ENCODE results near the genes CYBRD1 and HAT1.

GRCh38 chr2:171039159-171039725, 110.2 kb downstream of the GORASP2 start:
- PRO-cap, 4 experiments, result no peak in any of the 4 experiments
- RAMPAGE, long total RNA, 2 experiments, result no peak in any of the 2 experiments
- RRBS, result no CpG with 5 or more reads among the region's 4 CpGs

DNA sequence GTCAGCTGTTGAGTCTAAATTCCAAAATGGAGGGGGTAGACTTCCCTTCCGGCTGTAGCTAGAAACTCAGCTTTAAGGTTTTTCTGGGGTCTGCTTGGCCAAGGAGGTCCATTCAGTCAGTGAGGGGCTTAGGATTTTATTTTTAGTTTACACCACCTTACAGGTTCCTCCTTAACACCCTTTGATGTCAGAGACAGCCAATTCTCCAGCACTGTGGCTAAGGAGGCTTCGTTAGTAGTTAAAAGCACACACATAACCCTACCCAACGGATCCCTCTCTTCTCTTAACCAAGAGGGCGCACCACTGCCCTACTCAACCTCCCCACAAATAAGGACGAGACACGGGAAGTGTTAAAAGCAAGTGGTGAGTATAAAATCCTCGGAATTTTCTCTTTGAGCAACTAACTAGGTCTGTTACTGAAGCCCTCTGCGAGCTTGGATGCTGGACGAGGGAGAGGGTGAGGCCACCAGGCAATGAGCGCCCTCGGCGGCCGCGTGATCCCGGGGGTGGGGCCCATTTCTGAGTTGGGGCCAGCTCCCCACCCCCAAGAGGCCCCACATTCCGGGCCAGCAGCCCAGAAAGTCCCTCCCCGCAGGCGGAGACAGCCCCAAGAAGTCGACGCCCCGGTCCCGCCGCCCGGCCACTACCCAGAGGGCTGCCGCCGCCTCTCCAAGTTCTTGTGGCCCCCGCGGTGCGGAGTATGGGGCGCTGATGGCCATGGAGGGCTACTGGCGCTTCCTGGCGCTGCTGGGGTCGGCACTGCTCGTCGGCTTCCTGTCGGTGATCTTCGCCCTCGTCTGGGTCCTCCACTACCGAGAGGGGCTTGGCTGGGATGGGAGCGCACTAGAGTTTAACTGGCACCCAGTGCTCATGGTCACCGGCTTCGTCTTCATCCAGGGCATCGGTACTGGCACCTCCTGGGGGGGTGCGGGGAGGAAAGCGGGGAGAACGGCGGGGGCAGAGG, at the start of gene CYBRD1:
Gene CYBRD1 (plus strand): TSS at position 640 of the 964 bp plus-strand sequence.
- PRO-cap, 4 experiments, result peak in 4 of 4 experiments; most common plus-strand start position 643 of the sequence (in 4); most common minus-strand start position 440 of the sequence (in 2)
- RAMPAGE, long total RNA, 2 experiments, result start-site peak on the plus strand in 1 of 2 experiments, centred at position 637 of the sequence, 2,192 reads per replicate
- RRBS, result 2% methylated on average over 7 of the region's 47 CpGs

GRCh38 chr2:171699712-171700336, 12.6 kb downstream of the DYNC1I2 start:
- PRO-cap, 4 experiments, result no peak in any of the 4 experiments
- RAMPAGE, long total RNA, 2 experiments, result no peak in any of the 2 experiments
- RRBS, result no CpG with 5 or more reads among the region's 7 CpGs

- PRO-cap, 4 experiments, result peak in 4 of 4 experiments; most common plus-strand start chr2:171922732 (in 4); most common minus-strand start chr2:171922285 (in 3)
- RAMPAGE, long total RNA, 2 experiments, result start-site peak on the plus strand in 1 of 2 experiments, at chr2:171922466-171922486 at its widest, 251 reads per replicate
- RRBS, result 1% methylated on average over 22 of the region's 68 CpGs
These were observed at the start of gene HAT1 for GRCh38 chr2:171922087-171923144. Gene HAT1 (plus strand): TSS chr2:171922461.

- PRO-cap, 4 experiments, result no peak in any of the 4 experiments
- RAMPAGE, long total RNA, 2 experiments, result no peak in any of the 2 experiments
- RRBS, result no CpG with 5 or more reads among the region's 18 CpGs
These were observed 94.1 kb upstream of the DLX2 start for GRCh38 chr2:172196546-172197386.

- PRO-cap, 4 experiments, result peak in 3 of 4 experiments; most common plus-strand start chr2:172231219 (in 3)
- RAMPAGE, long total RNA, 2 experiments, result no peak in any of the 2 experiments
- RRBS, result no CpG with 5 or more reads among the region's 14 CpGs
These were observed 128.2 kb upstream of the DLX2 start for GRCh38 chr2:172230540-172231651.

GRCh38 chr2:172437608-172438241, 10.3 kb downstream of the ITGA6 start:
- PRO-cap, 4 experiments, result no peak in any of the 4 experiments
- RAMPAGE, long total RNA, 2 experiments, result no peak in any of the 2 experiments
- RRBS, result no CpG with 5 or more reads among the region's 3 CpGs

DNA sequence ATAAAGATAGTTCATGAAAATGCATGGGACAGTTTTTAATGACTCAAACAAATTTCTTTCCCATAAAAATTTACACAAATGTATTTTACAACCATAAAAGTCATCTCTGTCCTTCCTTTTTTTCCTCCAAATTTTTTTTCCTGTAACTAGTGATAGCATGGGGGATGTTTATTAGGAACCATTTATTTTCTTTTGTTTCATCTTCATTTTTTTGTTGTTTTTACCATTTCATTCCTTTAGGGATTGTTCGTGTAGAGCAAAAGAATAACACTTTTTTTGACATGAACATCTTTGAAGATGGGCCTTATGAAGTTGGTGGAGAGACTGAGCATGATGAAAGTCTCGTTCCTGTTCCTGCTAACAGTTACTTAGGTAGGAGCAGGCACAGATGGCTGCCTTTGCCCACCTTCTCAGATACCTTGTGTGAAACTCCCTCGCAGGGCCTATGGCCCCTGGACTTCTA, 43.4 kb downstream of the ITGA6 start:
- PRO-cap, 4 experiments, result no peak in any of the 4 experiments
- RAMPAGE, long total RNA, 2 experiments, result no peak in any of the 2 experiments
- RRBS, result no CpG with 5 or more reads among the region's 3 CpGs

- PRO-cap, 4 experiments, result no peak in any of the 4 experiments
- RAMPAGE, long total RNA, 2 experiments, result no peak in any of the 2 experiments
- RRBS, result no CpG with 5 or more reads among the region's 12 CpGs
These were observed 59.8 kb downstream of the ITGA6 start for GRCh38 chr2:172486981-172487842.

DNA sequence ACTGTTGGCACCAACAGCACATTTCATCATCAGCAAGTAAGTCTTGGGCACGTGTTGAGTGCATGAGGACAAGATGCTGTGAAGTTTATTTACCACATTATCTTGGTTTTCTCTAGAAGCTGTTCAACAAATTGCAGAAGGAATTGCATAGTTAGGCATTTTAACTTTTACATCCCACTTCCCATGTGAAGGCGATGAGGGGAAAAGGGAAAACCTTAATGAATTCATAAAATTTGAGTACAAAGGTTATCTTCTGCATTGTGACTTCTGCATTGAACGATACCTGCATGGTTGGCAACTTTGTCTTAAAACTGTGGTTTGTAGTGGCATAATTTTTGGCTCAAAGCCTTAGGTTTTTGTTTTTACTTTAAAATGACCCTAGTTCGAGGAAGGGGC, 947 bp downstream of the PDK1 start:
- PRO-cap, 4 experiments, result no peak in any of the 4 experiments
- RAMPAGE, long total RNA, 2 experiments, result no peak in any of the 2 experiments
- RRBS, result no CpG with 5 or more reads among the region's 4 CpGs

GRCh38 chr2:172578919-172579611, 23.2 kb downstream of the PDK1 start:
- PRO-cap, 4 experiments, result no peak in any of the 4 experiments
- RAMPAGE, long total RNA, 2 experiments, result no peak in any of the 2 experiments
- RRBS, result no CpG with 5 or more reads among the region's 3 CpGs

DNA sequence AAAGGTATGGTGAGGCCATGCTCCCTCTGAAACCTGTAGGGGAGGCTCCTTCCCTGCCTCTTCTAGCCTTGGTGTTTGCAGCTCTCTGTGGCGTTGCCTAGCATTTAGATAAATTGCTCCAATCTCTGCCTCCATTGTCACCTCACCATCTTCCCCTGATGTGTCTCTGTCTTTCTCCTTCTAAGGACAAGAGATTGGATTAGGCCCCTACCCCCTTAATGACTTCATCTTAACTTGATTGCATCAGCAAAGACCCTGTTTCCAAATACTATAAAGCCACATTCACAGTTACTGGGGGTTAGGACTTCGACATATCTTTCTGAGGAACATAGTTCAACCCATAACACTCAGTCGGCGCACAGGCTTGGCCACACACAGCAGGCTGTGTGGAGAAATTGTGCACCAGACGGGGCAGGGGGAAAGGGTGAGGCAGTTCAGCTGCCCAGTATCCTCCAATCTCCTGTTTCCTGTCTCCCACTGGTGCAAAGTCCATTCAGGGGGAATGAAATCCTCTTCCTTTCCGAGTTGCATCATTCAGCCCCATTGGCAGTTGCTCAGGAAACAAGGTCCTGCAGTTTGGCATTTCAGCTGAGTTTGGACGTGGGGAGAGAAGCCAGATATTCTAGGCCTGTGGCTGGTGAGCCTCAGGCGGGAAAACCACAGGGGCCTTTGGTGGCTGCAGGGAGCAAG, 9.5 kb upstream of the RAPGEF4 start:
- PRO-cap, 4 experiments, result no peak in any of the 4 experiments
- RAMPAGE, long total RNA, 2 experiments, result no peak in any of the 2 experiments
- RRBS, result no CpG with 5 or more reads among the region's 8 CpGs

GRCh38 chr2:172836274-172836920, 100.8 kb downstream of the RAPGEF4 start:
- PRO-cap, 4 experiments, result peak in 1 of 4 experiments; most common plus-strand start chr2:172836622 (in 1); most common minus-strand start chr2:172836429 (in 1)
- RAMPAGE, long total RNA, 2 experiments, result no peak in any of the 2 experiments
- RRBS, result no CpG with 5 or more reads among the region's 6 CpGs

DNA sequence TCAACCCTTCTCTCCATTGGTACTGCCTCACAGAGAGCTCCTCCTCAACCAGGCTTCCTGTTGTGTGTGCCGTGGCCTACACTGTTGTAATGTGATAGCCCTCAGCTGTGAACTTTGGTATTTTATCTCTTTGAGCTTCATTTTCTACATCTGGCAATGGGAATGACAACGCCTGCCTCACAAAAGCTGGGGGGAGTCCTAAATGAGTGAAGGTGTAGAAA, 16.9 kb upstream of the MAP3K20 start:
- PRO-cap, 4 experiments, result no peak in any of the 4 experiments
- RAMPAGE, long total RNA, 2 experiments, result no peak in any of the 2 experiments
- RRBS, result no CpG with 5 or more reads among the region's 2 CpGs

DNA sequence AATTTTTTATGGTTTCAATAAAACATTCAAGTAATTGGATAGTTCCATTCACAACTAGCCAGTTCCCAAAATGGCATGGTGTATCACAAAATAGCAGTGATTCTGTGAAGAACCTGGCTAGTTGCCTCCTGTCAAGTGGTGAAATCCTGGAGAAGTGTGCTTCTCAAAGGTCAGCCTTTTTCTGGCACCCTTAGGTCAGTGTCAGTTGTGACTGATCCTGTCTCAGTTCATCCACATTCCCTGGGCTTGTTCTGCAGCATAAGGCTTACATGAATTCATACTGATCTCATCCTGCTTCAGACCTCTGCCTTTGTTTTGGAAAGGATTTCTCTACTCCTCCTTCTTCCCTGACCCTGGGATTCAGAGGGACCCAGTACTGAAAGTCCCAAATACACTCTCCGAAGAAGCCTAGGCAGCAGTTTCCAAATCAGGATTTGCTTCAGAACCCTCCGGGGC, 10.9 kb downstream of the MAP3K20 start:
- PRO-cap, 4 experiments, result peak in 2 of 4 experiments; most common plus-strand start position 388 of the sequence (in 2); most common minus-strand start position 282 of the sequence (in 2)
- RAMPAGE, long total RNA, 2 experiments, result no peak in any of the 2 experiments
- RRBS, result no CpG with 5 or more reads among the region's 2 CpGs

DNA sequence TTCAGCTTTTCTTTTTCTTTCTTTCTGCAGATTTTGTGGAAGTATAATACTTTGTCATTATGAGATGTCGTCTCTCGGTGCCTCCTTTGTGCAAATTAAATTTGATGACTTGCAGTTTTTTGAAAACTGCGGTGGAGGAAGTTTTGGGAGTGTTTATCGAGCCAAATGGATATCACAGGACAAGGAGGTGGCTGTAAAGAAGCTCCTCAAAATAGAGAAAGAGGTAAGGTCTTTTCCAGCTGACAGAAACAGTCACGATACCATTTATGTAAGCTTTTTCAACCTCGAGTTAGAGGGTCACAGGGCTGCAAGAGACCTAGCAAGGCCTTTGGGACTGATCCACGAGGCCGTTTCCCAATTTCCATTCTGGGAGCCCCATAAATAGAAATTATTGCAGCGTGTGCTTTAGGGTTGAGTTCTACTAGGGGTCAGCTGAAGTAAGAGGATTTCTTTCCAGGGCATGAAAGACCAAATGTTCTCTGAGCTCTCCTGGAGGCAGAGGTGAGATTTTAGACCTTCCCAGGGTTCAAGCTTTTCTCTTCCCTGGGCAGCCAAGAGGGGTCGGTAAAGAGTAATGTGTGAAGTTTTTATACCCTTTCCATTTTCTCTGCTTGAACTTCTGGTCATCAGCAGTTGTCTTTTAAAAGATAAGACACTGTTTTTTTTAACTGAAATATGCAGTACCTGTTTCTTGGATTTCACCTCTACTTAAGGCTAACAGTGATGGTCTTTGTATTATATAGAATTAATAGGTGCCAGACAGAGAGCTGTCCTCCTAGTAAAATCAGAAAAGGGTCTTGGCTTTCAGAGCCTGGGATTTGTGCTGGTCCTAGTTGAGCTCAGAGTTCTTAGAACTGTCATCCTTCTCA, 15.6 kb downstream of the MAP3K20 start:
- PRO-cap, 4 experiments, result peak in 2 of 4 experiments; most common plus-strand start position 414 of the sequence (in 1)
- RAMPAGE, long total RNA, 2 experiments, result no peak in any of the 2 experiments
- RRBS, result no CpG with 5 or more reads among the region's 10 CpGs

DNA sequence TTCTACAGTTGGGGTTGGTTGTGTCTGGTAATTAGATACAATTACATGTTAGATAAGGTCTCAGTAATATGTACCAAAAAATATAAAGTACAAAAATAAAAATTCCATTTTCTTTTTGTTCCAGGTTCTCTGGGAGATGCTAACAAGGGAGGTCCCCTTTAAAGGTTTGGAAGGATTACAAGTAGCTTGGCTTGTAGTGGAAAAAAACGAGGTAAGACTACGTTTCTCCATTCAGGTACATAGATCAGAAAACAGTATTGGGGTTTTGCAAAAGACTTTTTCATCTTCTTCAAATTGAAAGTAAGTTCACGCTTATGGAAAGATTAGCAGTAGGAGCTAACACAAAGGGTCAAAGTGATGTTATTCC, 122.2 kb downstream of the MAP3K20 start:
- PRO-cap, 4 experiments, result no peak in any of the 4 experiments
- RAMPAGE, long total RNA, 2 experiments, result no peak in any of the 2 experiments
- RRBS, result no CpG with 5 or more reads among the region's 3 CpGs

DNA sequence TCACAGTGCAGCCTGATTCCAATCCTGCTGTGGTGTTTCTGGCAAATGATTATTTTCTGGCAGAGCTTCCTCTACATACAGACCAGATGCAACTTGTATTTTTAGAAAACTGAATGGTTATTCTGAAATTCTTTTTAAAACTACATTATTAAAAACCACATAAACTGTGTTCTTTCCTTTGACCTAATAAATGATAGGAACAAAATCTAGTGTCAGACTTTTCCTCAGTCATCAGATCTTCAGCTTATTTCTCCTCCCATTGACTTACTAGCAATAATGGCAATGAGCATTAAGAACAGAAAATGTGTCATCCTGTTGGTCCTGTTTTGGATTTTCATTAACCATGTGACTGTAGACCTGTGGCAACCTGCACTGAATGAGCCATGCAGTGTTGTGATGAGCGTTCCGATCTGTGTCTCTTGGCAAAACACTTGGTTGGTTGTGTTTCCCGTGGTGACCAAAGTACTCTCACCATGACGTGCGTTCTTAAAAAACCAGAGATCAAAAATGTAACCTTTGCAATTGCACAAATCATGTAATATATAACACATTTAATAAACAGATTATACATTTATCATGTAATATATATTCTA, 138.5 kb downstream of the MAP3K20 start:
- PRO-cap, 4 experiments, result no peak in any of the 4 experiments
- RAMPAGE, long total RNA, 2 experiments, result no peak in any of the 2 experiments
- RRBS, result no CpG with 5 or more reads among the region's 5 CpGs

DNA sequence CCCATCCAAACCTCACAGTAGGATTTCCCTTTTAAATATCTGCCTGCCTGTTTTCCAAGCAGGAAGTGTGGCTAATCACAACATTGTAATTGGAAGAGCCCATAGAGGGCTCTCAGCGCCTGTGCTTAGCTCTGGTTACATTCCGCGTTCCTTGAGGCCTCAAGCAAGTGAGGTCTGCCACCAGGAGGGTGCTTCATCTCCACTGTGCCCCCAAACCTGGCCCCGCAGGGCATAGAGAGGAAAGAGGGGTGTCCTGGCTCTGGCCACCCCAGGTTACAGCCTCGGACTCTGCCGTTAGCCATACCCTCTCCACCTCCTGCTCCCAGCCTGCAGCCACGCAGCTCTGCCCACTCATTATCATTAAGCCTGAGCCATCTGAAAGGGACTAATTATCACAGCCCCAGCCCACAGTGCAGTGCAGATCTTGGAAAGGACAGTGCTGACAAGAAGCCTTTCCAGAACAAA, 214.8 kb downstream of the SP3 start:
- PRO-cap, 4 experiments, result no peak in any of the 4 experiments
- RAMPAGE, long total RNA, 2 experiments, result no peak in any of the 2 experiments
- RRBS, result no CpG with 5 or more reads among the region's 7 CpGs

DNA sequence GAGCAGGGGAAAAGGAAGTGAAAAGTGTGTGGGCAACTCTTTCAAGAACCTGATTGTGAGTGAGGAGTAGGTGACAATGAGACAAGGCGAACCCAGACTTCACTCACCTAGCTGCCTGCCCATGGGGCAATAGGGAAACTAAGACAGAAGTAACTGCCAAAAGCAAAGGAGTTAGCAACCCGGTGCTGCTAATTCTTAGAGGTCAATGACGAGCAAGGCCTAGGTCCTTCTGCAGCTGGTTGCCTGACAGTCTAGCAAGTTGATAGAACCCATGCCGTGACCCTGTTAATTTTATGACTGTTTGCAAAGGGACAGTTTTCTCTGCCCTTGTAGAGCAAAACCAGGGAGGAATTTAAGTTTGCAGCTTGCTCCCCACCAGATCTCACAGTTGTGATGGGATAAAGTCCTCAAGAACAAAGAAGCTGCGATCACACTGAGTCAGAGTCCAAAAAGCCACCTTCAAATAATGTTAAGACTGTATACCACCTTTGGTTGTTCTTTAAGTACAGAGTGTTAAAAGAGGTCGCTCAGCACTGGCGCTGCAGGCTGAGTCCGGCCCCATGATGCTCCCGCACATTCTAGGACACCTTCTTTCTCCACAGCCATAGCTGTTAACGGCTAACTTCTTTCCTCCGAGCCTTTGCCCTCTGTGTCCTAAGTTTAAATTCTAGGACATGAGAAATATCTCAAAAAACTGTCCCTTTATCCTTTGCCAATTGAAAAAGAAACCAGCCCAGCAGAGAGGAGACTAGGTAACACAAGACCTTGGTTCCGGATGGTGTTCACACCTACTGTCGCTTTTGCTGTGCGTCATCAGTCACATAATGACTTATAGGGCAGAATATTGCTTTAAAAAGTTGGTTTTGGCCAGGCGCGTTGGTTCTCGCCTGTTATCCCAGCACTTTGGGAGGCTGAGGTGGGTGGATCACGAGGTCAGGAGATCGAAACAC, 66.5 kb downstream of the SP3 start:
- PRO-cap, 4 experiments, result no peak in any of the 4 experiments
- RAMPAGE, long total RNA, 2 experiments, result no peak in any of the 2 experiments
- RRBS, result no CpG with 5 or more reads among the region's 19 CpGs